ENCODE measurements around a stretch of chr6.

DNA sequence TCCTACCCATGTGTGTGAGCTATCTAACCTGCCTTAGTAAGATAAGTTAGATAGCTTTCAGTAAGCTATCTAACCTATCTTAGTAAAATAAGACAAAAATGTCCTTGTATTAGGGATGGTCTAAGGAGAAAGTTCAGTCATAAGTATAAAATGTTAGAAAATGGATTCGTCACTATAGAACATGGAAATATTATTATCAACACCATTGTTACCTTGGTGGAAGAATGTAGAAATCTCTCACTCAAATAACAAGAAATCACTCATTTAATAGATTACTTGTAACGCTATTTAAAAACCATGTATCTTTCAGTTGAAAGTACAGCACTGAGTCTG lies 185.0 kb upstream of the RGS17 start:
- RRBS = no CpG with 5 or more reads among the region's 2 CpGs
CAGE:
- cytosol, long polyA plus RNA = no peak
- long polyA plus RNA = no peak
- nucleus, long polyA plus RNA = no peak

DNA sequence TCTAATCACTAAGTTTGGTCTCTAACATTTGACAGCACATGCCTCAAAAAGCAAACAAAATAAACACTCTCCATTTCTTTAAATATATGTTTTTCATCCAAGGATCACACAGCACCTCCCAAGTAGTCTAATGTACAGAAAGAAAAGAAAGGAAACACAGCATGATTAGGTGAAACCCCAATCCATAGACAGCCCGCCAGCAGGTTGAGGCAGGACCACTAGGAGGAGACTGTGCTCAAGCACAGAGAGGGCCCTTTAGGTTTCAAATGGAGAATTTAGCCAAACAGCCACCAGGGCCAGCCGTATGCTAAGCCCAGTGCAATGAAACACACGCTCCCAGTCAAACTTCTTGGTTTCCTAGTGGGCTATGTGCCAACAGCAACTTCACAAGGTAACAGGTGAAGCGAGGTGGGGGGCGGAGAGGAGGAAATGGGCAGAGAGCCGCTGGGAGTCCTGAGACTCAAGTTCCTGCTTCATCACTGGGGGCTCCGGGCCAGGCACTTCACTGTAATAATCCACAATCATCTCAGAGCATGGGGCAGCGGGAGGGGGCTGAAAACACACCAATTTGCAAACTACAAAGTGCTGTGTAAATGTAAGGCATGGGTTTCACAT lies 117.1 kb downstream of the OPRM1 start:
- RRBS = no CpG with 5 or more reads among the region's 8 CpGs
CAGE:
- cytosol, long polyA plus RNA = no peak
- long polyA plus RNA = no peak
- nucleus, long polyA plus RNA = no peak

DNA sequence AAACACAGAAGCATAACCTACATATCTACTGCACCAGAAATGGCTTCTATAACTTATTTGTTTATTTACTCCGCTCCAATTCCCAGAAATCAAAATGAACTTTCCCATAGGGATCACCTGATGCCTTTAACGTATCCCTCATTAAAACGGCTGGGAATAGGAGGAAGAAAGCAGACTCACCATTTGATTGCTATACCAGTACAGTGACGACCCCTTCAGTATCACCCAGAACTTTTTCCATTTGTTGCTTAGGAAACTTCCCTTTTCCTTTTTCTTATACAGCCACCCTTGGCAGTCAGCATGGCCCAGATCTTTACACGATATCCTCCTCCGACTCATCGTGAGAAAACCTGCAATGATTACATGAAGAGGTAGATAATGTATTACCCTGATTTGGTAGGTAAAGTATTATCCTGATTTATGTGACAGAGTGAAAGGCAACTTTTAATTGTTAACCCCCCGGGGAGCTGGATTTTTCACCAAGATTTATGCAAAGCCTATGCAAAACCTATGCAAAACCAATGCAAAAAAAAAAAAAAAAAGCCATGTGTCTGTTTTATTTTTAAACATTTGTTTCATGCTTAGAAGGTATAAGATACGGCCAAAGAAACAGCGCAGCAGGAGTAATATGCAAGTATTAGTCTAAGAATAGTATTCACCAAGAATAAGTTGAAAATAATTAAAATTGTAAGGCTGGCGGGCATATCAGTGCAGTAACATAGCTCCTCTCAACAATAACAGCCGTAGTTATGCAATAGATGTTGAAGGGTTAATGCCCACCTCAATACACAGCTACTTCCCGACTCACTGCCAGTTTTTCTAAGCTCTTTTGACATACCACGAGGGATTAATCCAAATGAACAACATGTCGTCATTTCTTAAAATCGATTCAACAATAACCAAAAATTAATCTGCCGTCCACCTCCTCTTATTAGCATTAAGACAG lies 109.9 kb downstream of the IPCEF1 start:
- RRBS = no CpG with 5 or more reads among the region's 17 CpGs
CAGE:
- cytosol, long polyA plus RNA = no peak
- long polyA plus RNA = no peak
- nucleus, long polyA plus RNA = no peak

GRCh38 chr6:154247357-154247969 lies 109.1 kb downstream of the IPCEF1 start:
- RRBS = no CpG with 5 or more reads among the region's 6 CpGs
CAGE:
- cytosol, long polyA plus RNA = no peak
- long polyA plus RNA = no peak
- nucleus, long polyA plus RNA = no peak

GRCh38 chr6:154509716-154510485 lies 584 bp downstream of the CNKSR3 start:
- RRBS = 1% methylated on average over 36 of the region's 68 CpGs
CAGE:
- cytosol, long polyA plus RNA = no peak
- long polyA plus RNA = no peak
- nucleus, long polyA plus RNA = no peak

GRCh38 chr6:154781659-154783050 lies 48.9 kb downstream of the SCAF8 start:
- RRBS = no CpG with 5 or more reads among the region's 11 CpGs
CAGE:
- cytosol, long polyA plus RNA = no peak
- long polyA plus RNA = no peak
- nucleus, long polyA plus RNA = no peak

DNA sequence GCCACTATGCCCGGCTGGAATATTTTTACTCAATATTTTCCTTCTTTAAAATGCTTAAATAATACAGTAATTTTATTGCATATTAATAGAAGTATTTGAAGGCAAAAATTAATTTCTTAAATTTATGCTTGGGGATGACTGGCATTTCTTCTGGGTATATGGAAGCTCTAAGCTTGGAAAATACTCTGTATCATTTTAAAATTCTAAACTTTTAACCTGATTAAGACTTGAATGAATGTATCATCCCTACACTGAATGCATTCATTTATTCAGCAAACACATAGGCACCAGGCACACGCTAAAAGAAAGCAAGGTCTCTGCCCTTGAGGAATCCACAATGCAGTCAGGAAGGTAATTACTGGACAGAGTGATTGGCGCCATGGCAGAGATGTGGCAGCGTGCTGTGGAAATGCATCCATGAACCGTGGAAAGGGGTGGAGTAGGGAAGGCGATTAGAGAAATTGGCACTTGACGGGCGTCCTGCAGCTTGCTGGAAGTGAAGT lies 122.8 kb upstream of the TIAM2 start:
- RRBS = no CpG with 5 or more reads among the region's 8 CpGs
CAGE:
- cytosol, long polyA plus RNA = no peak
- long polyA plus RNA = no peak
- nucleus, long polyA plus RNA = no peak

DNA sequence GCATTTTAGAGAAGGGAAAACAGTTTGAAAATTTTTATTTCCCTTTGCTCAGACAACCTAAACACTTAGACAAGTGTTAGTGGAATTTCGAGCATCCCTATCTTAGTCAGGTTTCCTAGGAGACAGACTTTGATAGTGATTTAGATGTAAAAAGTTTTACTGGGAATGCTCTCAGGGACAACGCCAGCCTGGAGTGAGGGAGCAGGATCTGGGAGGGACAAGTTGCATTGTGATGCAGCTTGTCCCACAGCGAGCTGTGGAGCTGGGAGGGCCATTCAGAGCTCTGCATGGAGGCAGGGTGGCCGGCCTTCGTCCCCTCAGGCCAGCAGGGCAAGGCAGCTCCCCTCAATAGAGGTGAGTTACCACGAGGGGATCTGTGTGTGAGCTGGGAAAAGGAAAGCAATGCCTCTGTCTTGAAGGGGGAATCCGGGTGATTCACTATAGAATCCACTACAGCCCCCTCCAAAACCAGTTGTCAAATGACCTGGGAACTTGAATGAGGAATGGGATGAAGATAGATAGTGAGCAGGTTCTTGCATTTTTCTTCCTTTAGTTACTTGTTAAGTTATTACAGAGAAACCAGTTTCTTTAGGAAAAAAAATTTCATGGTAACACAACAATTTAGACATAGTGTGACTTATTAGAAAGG lies 114.8 kb upstream of the CLDN20 start:
- RRBS = no CpG with 5 or more reads among the region's 7 CpGs
CAGE:
- cytosol, long polyA plus RNA = no peak
- long polyA plus RNA = no peak
- nucleus, long polyA plus RNA = no peak

DNA sequence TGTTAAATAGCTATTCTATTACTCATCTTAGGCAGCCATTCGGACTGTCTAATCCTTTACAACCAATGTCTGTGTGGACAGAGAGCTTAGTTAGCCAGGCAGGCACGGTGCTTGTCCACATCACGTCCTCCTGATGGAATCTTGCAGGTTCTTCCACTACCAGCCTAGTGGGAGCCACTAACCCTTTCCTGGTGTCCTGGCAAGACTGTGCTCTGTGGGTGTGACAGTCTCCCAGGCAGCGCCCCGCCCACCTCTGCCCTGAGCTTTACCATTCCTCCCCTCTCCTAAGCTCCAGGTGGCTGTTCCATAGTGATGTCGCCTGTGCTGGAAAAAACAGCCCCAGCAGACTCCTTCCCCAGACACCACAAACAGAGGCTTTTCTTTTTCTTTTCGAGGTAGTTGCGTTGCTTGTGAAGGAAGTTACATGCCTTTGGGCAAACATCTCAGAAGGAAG lies 78.2 kb upstream of the CLDN20 start:
- RRBS = no CpG with 5 or more reads among the region's 8 CpGs
CAGE:
- cytosol, long polyA plus RNA = no peak
- long polyA plus RNA = no peak
- nucleus, long polyA plus RNA = no peak

GRCh38 chr6:155418033-155418544 lies 37.5 kb downstream of the NOX3 start:
- RRBS = no CpG with 5 or more reads among the region's 6 CpGs
CAGE:
- cytosol, long polyA plus RNA = no peak
- long polyA plus RNA = no peak
- nucleus, long polyA plus RNA = no peak

- RRBS = no CpG with 5 or more reads among the region's 7 CpGs
CAGE:
- cytosol, long polyA plus RNA = no peak
- long polyA plus RNA = no peak
- nucleus, long polyA plus RNA = no peak
These were observed 93.5 kb upstream of the NOX3 start for GRCh38 chr6:155549113-155549514.

DNA sequence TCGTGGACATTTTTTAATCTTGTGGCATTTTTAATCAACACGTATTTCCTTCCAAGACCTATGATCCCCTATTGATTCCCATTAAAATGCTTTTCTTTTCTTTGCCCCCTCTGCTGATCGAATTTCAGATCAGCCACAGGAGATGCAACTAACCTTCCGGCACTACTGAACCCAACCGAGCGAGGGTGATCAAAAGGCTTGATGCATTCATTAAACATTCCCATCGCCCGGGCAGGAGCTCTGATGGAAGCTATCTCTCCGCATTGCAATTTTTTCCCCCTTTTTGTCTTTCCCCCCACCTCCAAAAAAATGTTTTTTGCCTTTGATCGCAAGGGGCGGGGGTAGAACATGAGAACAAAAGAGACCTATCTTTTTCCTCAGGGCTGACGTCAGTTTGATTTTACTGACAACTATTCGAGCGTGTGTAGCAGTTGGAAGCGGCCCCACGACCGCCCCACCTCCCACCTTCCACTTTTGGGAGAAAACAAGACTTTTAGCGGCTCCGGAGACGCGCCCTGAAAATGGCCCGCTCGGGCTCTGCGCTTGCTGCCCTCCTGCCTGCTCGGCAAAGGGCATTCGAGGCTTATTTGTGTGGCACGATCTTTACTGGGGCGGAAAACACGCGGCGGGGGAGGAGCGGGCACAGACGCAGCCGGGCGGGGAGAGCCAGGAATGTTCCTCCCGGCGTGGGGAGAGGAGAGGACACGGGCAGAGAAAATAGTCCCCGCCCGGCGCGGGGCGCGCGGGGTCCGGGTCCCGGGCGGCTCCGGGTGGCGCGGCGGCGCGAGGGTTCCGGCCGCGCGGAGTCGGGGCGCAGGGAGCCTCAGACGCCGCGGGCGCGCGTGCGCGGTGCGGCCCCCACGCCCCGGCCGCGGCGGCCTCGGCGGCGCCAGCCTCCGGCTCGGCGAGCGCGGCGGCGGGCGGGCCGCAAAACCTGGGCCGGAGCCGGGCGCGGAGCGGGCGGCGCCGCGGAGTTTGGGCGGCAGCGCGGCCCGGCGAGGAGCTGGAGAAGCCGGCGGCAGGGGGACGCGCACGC lies 90.3 kb upstream of the ARID1B start:
- RRBS = 1% methylated on average over 47 of the region's 105 CpGs
CAGE:
- cytosol, long polyA plus RNA = no peak
- long polyA plus RNA = no peak
- nucleus, long polyA plus RNA = no peak

GRCh38 chr6:156687626-156688019 lies 89.6 kb upstream of the ARID1B start:
- RRBS = 2% methylated on average over 11 of the region's 23 CpGs
CAGE:
- cytosol, long polyA plus RNA = no peak
- long polyA plus RNA = no peak
- nucleus, long polyA plus RNA = no peak

GRCh38 chr6:156718692-156719110 lies 58.5 kb upstream of the ARID1B start:
- RRBS = no CpG with 5 or more reads among the region's 9 CpGs
CAGE:
- cytosol, long polyA plus RNA = no peak
- long polyA plus RNA = no peak
- nucleus, long polyA plus RNA = no peak

- RRBS = no CpG with 5 or more reads among the region's 4 CpGs
CAGE:
- cytosol, long polyA plus RNA = no peak
- long polyA plus RNA = no peak
- nucleus, long polyA plus RNA = no peak
These were observed 56.6 kb upstream of the ARID1B start for GRCh38 chr6:156720514-156720944.

DNA sequence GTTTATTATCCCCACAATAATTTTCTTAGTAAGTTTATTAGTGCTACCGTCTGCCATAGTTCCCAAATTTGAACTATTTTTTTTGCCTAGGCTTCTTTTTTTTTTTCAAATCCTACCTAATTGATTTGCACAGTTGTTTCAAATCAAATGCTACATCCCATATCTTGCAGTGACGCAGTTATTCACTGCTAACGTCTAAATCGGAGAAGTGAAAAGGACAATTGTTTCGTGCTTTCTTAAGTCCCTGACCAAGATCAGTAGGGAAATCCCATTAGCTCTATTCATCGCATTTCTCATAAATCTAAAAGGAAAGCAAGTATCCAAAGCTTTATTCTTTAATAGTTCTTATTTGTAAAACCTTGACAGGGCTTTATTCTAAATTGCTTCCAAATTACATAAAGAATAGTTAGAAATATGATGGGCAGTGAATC lies 3.3 kb upstream of the ARID1B start:
- RRBS = no CpG with 5 or more reads among the region's 6 CpGs
CAGE:
- cytosol, long polyA plus RNA = no peak
- long polyA plus RNA = no peak
- nucleus, long polyA plus RNA = no peak

GRCh38 chr6:156846855-156847671 lies 69.9 kb downstream of the ARID1B start:
- RRBS = no CpG with 5 or more reads among the region's 6 CpGs
CAGE:
- cytosol, long polyA plus RNA = no peak
- long polyA plus RNA = no peak
- nucleus, long polyA plus RNA = no peak

- RRBS = no CpG with 5 or more reads among the region's 4 CpGs
CAGE:
- cytosol, long polyA plus RNA = no peak
- long polyA plus RNA = no peak
- nucleus, long polyA plus RNA = no peak
These were observed 225.8 kb downstream of the ARID1B start for GRCh38 chr6:157002864-157003536.

DNA sequence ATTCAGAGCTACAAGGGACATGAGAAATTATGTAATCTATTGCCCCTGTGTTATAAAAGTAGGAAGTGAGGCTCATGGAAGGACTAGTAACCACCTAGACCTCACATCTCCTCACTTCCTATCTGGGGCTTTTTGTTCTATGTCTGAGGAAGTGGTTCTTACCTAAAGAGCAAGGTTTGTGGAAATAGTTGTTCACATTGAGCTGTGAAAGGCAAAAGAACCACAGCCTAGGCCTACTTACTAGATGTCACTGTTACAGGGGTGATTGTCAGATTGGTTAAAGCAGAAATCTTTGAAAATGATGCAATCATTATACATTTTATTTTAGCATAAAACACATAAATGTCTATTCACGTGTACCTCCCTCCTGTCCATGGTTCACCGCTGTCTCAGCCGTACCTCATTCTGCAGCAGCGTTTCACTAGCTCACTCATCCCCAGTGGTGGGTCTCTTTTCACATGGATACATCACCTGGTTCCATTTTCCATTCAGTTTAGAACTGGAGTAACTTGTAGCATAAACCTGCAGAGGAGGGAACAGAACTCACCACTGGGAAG lies 268.8 kb downstream of the TMEM242 start:
- RRBS = no CpG with 5 or more reads among the region's 4 CpGs
CAGE:
- cytosol, long polyA plus RNA = no peak
- long polyA plus RNA = no peak
- nucleus, long polyA plus RNA = no peak

GRCh38 chr6:157086426-157087141 lies 236.7 kb downstream of the TMEM242 start:
- RRBS = no CpG with 5 or more reads among the region's 9 CpGs
CAGE:
- cytosol, long polyA plus RNA = no peak
- long polyA plus RNA = no peak
- nucleus, long polyA plus RNA = no peak

All from IMR-90 (cell line).